Mammary epithelial cell (primary cell): ENCODE measurements around the gene CTIF.

DNA sequence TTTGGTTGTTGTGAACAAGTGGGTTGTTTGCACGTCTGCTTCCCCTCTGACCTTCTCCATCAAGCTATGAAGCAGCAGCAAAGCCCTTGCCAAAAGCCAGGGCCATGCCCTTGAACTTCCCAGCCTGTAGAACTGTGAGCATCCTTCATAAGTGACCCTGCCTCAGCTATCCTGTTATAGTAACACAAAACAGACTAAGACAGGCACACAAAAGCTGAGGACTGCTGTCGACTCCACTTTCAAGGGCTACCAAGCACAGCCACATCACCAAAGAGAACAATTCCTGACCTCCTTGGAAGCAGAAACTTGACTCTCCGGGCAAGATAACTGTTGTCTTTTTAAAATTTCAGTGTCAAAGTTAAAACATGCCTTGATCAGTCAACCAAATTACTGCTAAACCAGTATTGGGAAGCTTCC, 105.0 kb downstream of the SMAD2 start:
- CAGE, long polyA plus RNA, result no peak
- RRBS, result no CpG with 5 or more reads among the region's 3 CpGs

- CAGE, long polyA plus RNA, result no peak
- RRBS, result no CpG with 5 or more reads among the region's 8 CpGs
Measured at GRCh38 chr18:48003576-48004287, 73.3 kb upstream of the SMAD2 start.

DNA sequence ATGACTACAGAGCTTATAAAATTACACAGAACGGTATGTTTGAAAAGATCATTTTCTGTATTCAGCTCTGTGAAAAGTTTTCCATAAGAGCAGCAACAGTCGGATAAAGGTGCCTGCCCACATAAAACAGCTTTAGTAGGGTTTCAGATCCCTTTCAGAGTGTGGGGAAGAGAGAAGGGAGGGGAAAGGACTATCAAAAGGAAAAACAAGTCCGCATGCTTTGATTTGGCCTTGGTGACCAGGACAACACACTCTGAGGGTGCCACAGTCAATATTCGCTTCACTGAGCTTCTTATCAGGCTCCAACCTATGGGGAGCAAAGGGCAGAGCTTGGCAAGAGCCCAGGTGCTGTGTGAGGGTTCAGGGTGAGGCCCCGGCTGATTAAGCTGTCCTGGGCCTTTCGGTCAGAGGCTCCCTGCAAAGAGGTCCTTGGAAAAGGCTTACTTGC, 237.4 kb upstream of the SMAD2 start:
- CAGE, long polyA plus RNA, result no peak
- RRBS, result no CpG with 5 or more reads among the region's 6 CpGs

DNA sequence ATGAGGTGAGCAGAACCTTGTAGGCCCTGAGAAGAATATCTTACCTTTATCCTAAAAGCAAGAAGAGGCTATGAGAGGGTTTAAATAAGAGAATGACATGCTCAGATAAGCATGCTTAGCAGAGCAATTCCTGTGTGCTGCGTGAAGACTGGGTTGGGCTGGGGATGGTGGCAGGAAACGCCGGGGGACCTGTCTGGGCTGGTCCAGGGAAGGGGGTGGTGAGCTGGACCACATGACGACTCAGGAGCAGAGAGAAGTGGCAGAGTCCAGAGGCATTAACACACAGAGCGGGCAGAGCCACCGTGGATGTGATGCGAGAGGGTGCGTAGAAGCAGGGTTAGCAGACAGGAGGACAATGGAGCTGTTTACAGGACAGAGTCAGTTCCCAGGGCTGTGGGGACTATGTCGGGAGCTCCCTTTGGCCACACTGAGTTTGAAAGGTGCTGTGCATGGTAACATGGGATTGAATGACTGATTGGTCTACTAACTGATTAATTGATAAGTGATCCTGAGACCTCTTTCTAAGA, 84.5 kb downstream of the ZBTB7C start:
- CAGE, long polyA plus RNA, result no peak
- RRBS, result no CpG with 5 or more reads among the region's 9 CpGs

- CAGE, long polyA plus RNA, result no peak
- RRBS, result 1% methylated on average over 10 of the region's 40 CpGs
Measured at GRCh38 chr18:48408739-48409047, 490 bp downstream of the ZBTB7C start.

GRCh38 chr18:48538814-48539414, at the start of gene CTIF:
Gene CTIF, plus strand, starts transcription at chr18:48539031.
- CAGE, long polyA plus RNA, result no peak
- RRBS, result 0% methylated on average over 3 of the region's 42 CpGs

- CAGE, long polyA plus RNA, result no peak
- RRBS, result 2% methylated on average over 14 of the region's 63 CpGs
Measured at GRCh38 chr18:48541010-48541882, 2.4 kb downstream of the CTIF start.

DNA sequence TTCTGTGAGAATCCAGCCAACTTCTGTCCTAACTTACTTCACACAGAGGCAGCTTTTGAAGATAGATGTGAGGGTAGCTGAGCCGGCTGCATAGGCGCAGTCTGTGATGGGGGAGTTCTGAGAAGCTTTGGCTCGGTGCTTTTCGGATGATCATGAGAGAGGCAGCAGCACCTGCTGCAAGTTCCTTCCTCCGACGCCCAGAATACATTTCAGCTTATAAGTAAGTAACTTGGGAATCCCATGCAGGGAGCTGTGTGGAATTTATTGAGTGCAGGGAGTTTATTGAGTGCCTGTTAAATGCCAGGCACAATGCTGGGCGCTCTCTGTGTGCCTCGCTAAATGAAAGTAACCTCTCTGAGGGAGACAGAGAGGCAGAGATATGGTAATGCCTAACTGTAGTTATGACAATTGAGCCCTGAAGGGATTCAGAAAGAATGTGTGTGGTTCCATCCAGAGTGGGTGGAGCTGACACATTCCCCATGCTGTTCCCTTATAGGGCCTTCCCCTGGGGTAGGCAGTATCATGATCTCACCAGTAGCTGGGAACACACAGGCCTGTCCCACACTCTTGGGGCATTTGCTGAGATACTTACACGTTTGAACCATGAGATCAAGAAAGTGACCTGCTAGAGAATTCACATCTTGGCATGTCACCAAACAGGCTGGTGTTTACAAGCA, 9.0 kb downstream of the CTIF start:
- CAGE, long polyA plus RNA, result no peak
- RRBS, result no CpG with 5 or more reads among the region's 9 CpGs

DNA sequence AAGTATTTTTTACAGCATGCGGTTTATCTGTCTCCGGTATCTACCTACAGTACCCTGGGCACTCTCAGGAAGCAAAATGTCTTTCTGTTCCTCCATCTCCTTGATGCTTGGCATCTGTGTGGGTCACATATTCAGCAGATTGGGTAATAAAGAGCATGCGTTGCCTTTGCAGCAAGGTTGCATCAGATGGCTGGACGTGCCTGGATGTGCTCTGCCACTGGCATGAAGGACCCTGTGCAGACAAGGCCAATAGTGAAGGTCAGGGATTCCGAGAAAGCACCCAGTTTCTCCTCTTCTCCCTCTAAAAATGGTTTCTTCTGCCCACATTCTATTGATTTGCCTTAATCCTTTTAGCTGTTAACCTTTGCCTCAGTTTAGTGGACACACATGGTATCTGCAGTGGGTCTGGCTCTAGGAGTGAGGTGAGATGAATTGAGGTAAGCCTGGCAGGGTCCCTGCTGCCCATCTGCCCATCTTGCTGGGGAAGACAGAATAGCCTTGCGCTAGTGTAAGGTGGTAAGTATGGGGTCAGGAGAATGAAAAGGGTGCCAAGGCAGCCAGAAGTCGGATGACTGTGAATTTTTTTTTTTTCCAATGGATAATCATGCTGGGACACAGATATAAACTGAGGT, 9.7 kb downstream of the CTIF start:
- CAGE, long polyA plus RNA, result no peak
- RRBS, result no CpG with 5 or more reads among the region's 7 CpGs

DNA sequence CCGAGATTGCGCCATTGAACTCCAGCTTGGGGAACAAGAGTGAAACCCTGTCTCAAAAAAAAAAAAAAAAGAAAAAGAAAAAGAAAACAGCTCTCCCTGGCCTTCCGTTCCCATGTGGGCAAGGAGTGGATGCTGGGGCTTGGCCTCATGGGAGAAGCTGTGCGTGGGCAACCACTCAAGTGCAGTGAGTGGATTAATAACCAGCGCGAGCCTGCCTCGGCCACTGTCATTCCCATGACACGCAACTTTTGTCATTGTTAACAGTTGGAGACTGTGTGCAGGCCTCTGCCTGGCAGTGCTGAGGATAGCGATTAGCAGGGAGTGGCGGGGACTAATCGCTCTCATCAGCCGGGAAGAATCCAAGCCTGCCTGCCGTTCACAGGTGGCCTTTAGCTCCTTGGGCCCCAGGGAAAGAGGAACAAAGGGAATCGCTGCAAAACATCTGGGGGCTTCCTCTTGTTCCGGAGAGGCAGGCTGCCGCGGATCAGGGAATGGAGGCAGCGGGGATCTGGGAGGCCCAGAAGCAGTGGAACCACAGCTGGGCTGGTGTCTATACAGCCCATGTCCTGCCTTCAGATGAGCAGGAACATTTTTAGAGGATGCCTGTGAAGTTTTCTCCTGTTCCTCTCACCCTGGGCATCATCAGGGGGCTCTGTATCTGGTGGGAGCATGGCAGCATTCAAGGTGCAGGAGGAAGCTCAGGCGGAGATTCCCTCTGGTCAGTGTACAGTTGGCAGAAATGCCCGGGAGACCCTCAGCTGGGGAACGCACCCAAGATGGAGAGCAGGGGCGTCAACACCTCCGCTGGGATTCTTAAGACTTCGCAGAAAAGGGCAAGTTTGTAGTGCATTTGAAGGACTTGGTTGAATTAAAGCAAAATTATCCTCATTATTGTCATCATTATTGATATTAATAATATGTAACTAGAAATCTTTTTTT, 53.9 kb downstream of the CTIF start:
- CAGE, long polyA plus RNA, result no peak
- RRBS, result 100% methylated on average over 2 of the region's 24 CpGs

- CAGE, long polyA plus RNA, result no peak
- RRBS, result 92% methylated on average over 2 of the region's 13 CpGs
Measured at GRCh38 chr18:48621037-48621667, 82.3 kb downstream of the CTIF start.

GRCh38 chr18:48662239-48662718, 123.4 kb downstream of the CTIF start:
- CAGE, long polyA plus RNA, result no peak
- RRBS, result no CpG with 5 or more reads among the region's 5 CpGs

DNA sequence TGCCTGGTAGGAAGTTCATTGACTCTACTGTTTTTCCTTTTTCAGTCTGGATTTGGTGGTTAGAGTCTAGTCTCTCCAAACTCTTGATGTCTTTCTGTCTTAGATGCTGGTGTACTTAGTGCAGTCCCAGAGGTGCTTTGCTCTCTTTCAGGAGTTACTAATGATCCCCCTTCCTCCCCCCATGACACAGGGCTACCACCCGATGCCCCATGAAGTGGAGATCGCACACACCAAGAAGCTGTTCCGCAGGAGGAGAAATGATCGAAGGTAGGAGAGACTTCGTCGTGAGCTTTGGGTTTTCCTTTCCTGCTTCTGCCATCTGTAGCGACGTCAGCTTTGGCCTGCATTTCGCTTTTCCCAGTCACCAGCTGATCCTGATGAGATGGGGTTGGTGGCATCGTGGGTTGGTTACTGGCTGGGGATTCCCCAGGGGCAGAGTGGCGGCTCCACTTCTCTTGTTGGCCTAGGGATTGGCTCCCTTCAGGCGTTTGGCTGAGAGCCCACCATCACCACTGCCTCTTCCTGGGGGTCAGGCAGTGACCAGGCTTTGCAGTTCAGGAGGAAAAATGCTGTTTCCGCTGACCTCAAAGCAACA, 172.7 kb downstream of the CTIF start:
- CAGE, long polyA plus RNA, result no peak
- RRBS, result no CpG with 5 or more reads among the region's 13 CpGs

GRCh38 chr18:48714757-48715424, 176.1 kb downstream of the CTIF start:
- CAGE, long polyA plus RNA, result no peak
- RRBS, result no CpG with 5 or more reads among the region's 8 CpGs

- CAGE, long polyA plus RNA, result no peak
- RRBS, result no CpG with 5 or more reads among the region's 14 CpGs
Measured at GRCh38 chr18:48715698-48716675, 177.2 kb downstream of the CTIF start.

GRCh38 chr18:48727502-48728197, 188.8 kb downstream of the CTIF start:
- CAGE, long polyA plus RNA, result no peak
- RRBS, result no CpG with 5 or more reads among the region's 3 CpGs

DNA sequence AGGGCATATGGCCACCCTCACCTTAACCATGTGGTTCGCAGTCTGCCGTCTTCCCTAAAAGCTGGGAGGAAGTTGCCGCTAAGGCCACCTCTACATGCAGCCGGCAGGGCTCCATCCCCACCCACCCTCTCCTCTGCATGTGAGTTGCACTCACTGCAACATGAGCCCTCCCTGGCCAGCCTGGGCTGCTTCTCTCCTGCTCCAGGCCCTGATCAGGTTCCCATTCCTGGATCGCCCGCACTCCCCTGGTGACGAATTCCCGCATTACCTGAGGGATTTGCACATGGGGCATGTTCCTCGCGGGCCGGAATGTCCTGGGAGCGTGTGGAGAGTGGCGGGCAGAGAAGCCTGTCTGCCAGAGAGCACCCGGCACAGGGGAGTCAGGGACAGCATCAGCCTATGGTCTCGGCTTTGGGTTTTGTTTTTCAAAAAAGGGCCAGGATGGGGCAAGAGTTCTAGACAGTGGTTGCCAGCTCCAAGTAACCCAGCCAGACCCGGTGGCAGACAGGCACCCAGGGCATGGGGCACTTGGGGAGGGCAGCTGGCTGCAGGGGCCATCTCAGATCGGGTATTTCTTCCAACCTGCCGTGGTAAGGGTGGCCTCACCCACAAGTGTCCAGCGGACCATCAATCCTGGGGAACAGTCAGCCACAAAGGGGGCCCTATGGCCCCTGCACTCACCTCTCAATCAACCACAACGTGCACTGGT, 187.8 kb downstream of the SMAD7 start:
- CAGE, long polyA plus RNA, result no peak
- RRBS, result 99% methylated on average over 4 of the region's 20 CpGs

GRCh38 chr18:48825314-48825825, 125.4 kb downstream of the SMAD7 start:
- CAGE, long polyA plus RNA, result no peak
- RRBS, result no CpG with 5 or more reads among the region's 5 CpGs

DNA sequence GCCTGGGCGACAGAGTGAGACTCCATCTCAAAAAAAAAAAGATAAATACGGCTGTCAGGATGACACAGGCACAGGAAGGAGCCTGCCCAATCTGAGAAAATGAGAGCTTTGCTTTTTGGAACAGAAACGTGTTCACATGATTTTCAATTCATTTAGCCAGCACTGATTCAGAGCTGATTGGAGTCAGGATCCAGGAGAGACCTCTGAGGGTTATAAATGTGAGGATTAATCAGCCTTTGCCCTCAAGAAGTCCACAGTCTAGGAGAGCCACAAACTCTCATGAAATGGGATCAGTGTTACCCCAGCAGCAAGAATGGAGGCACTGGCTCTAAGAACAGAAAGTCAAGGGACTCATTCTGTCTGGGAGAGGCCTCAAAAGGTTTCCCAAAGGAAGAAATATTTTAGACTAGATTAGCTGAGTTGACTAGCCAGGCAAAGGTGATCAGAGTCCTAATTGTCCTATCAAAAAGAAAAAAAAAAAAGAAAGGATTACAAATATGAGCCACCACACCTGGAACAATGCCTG, 7.0 kb upstream of the SMAD7 start:
- CAGE, long polyA plus RNA, result no peak
- RRBS, result no CpG with 5 or more reads among the region's 3 CpGs

DNA sequence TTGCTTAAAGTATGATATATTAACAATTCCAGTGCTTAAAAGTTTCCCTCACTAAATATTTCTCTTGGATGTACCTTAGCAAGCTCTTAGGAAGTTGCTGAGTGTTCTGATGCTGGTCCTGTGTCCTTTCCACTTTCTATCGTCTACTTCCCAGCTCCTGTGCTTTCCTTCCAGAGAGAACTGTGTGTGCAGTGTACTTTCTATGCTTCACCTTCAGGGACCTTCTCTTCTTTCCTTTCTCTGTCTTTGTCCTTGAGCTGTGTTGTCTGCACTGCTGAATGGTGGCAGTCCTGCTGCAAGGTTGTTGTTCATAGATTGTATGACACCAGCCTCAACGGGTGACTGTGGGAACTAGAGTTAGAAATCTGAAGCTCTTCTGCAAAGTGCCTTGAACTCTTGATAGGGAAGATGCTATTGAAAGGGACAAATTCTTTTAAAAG, 90.1 kb upstream of the SMAD7 start:
- CAGE, long polyA plus RNA, result no peak
- RRBS, result no CpG with 5 or more reads among the region's 2 CpGs